Metastatic Liver Carcinoma in the Lung (tissue), 2 donors: ENCODE measurements around a stretch of chrX.

GRCh38 chrX:155053049-155053714 lies 17.8 kb downstream of the CMC4 start:
- PRO-cap, 2 experiments, result peak in 1 of 2 experiments; most common plus-strand start chrX:155053276 (in 1); most common minus-strand start chrX:155053177 (in 1)

DNA sequence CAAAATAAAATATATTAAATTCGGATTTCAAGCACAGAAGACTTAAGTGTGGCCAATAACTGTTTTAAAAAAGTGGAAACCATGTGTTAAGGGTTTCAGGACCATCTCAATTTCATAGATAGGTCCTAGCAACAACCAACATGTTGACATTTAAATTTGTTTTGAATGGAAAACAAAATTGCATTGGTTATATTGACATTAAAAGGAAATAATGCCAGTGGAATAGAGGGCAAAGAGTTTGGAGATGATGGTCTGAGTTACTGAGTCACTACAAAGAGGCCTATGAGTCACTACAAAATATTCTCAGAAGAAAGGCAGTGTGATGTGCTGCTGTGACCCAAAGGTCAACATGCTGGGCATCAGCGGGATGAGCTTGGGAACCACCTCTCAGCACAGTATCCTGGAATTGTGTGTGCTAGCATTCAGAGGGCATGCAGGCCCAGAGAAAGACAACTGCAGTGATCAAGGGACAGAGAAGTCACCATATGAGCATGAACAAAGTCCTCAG lies 2.8 kb downstream of the CMC4 start:
- PRO-cap, 2 experiments, result no peak in any of the 2 experiments

DNA sequence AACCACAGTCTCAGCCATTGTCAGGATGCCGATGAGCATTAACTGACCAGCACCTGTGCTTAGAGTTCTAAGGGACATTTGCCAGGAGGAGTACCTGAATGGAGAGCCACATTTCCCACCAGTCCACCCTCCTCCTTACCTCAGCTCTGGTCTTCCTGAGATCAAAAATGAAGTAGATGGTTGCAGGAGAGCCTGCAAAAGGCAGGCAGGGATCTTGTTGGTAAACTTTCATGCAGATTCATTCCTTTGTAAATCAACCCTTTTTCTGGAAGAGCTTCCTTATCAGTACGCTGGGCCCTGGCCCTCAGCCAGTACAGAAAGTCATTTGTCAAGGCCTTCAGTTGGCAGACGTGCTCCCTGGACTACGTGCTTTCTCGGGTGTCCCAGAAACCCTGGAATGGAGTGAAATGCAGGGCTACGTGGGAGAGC lies 68.7 kb upstream of the VBP1 start:
- PRO-cap, 2 experiments, result no peak in any of the 2 experiments